Fallopian tube (tissue), 1 donor: ENCODE data around the gene CAPZB.

GRCh38 chr1:19440251-19440793, 45.0 kb downstream of the CAPZB start:
- PRO-cap: no peak

DNA sequence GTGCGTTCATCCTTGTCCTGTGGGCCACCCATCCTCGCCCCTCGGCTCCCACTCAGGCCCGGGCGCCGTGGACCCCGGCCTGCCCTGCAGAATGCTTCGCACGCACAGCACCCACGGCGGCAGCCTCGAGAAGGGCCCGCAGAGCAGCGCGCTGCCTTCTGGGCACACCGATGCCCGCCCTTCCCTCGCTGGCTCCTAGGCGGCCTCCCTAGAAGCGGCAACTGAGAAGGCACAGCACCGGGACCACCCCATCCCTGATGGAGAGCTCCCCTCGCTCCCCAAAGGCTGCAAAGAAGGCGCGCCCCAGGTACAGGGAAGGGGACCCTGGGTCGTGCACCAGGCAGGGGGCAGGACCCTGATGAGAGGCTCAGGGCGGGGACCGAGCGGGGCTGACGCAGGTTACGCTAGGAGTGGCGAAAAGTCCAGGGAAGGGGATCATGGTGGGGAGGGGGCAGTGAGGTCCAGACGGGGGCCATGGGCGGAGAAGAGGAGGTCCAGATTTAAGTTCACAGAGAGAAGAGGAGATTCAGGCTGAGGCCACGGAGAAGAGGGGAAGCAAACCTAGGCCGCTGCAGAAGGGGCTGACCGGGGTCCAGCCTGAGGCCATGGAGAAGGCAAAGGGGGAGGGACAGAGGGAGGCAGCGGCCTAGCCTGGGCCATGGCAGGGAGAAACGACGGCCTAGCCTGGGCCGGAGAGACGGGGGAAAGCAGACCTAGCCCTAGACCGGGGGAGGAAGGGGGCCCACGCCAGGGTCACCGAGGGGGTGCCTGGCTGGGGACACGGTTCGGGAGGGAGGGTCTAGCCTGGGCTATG, 783 bp downstream of the CAPZB start:
- PRO-cap: no peak

- PRO-cap: unidirectional peak, minus-strand start at chr1:19485279; bidirectional peak, plus-strand start at chr1:19485640, minus-strand start at chr1:19485477; bidirectional peak, plus-strand start at chr1:19486040, minus-strand start at chr1:19485898
These were observed at the start of gene CAPZB for GRCh38 chr1:19485163-19486203. Gene CAPZB (minus strand): TSS chr1:19485539.

- PRO-cap: bidirectional peak, plus-strand start at chr1:19505348, minus-strand start at chr1:19505188
These were observed 19.6 kb upstream of the CAPZB start for GRCh38 chr1:19504902-19505286.

DNA sequence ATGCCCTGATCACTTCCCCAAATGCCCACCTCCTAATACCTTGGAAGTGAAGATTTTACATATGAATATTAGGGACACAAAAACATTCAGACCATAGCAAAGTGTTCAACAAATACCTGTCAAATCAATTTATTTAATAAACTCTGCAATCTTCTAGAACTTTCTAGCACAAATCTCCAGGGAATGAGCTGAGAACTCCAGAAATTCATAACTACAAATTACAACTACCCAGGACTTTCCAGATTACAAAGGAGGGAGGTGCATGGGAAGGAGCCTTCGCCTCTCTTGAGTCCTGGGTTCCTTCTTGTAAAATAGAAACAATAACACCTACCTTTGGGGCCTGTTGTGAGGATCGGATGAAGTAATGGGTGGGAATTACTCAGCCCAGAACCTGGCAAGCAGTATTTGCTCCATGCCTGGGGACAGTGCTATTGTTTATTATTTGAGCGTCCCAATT, 21.6 kb upstream of the CAPZB start:
- PRO-cap: no peak

GRCh38 chr1:19599767-19600794, 3.3 kb downstream of the MICOS10 start:
- PRO-cap: unidirectional peak, minus-strand start at chr1:19600362

GRCh38 chr1:19604722-19605488, 8.1 kb downstream of the MICOS10 start:
- PRO-cap: no peak

DNA sequence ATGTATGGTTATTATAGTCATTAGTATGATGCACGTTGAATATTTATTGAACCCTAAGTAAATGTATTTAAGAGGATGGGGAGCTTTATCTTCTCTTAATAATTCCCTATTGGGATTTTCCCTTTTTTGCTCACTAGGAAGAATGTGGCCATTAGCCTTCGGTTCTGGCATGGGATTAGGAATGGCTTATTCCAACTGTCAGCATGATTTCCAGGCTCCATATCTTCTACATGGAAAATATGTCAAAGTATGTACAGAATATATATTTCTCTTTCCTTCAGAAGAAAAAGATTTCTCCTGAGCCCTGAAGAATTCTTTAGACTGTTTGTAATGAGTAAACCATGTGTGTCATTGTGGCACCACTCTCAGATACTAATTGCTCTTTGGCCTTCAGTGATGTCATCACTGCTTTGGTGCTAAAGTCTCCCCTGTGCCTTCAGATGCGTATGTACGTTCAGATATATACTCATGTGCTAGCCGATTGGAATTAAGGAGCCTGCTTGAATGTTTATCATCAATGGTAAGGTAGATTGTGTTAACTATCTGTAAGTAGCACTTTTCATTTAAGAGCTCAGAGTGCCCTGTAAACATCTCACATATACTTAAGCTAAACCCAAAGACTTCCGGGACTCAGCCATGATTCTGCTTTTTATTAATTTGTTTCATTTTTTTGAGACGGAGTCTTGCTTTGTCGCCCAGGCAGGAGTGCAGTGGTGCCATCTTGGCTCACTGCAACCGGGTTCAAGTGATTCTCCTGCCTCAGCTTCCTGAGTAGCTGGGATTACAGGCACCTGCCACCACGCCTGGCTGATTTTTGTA, 20.6 kb upstream of the NBL1 start:
- PRO-cap: no peak

GRCh38 chr1:19650335-19650804, 6.3 kb downstream of the NBL1 start:
- PRO-cap: no peak

GRCh38 chr1:19759368-19760177, 40.1 kb downstream of the TMCO4 start:
- PRO-cap: no peak

DNA sequence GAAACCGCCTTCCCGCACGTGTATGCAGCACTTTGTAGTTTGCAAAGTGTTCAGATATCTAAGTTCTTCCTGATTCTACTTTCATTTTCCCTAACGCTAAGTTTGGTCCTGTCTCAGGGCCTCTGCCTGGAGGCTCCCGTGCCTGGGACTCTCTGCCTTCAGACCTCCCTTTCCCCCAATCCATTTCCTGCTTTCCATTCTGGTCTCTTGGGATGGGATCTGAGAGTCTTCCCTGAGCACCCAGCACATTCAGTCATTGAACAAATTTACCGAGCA, 587 bp upstream of the TMCO4 start:
- PRO-cap: unidirectional peak, minus-strand start at position 34 of the sequence

- PRO-cap: no peak
These were observed 3.1 kb upstream of the RNF186 start for GRCh38 chr1:19818151-19818687.

DNA sequence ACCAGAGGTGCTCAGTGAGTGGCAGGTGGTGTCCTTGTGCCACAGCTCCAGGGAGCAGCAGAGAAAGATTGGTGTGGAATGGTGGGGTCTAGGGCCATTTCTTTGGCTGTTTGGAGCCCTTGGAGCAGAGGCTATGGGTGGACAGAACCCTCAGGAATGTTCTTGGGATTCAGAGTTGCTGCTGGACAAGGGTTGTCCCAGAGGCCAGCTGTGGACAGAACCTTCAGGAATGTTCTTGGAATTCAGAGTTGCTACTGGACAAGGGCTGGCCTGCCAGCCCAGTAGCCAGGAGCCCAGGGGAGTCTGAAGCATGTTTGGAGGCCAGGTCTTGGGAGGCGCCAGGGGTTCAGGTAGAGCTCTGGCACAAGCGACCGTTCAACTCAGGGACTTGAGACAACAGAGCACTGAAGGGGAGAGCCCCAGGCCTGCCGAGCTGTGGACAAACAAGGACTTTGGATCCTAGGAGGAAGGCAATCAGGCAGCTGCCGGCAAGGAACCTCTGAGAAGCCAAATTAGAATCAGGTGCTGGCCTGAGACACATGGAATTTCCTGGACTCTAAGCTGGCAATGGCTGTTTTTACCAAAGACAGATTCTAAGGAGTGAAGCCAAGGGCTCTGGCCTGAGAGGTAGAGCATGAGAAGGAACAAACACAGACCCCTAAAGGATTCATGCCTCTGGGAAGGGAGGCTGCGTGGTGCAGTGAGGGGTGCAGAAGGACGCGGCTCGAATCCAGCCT, 13.2 kb downstream of the PLA2G5 start:
- PRO-cap: no peak

DNA sequence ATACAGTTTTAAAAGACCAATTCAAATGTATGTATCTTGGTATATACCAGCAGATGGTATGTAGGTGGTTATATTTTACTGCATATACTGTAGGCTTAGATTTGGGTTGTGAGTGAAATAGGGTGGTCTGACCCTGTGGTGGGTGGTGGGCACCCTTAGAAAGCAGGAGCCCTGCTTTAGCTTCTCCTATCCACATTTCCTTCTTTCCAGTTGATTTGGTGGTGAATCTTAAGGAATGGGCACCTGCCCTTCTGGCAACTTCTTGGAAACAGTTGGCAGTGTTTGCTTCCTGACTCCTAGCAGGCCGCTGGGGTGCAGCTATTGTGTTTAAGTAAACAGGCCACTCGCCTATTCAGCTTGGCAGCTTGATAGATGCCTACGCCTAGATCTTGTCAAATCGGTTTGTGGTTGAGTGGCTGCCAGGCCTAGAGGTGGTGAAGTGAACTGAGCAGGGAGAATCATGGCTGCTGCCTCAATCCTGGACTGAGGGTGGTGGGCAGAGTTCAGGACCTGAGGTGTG, 678 bp upstream of the PLA2G2C start:
- PRO-cap: bidirectional peak, plus-strand start at position 395 of the sequence, minus-strand start at position 270 of the sequence

GRCh38 chr1:20343227-20344039, 52.8 kb downstream of the VWA5B1 start:
- PRO-cap: unidirectional peak, minus-strand start at chr1:20343517

GRCh38 chr1:20475888-20476879, 9.8 kb downstream of the CAMK2N1 start:
- PRO-cap: no peak

DNA sequence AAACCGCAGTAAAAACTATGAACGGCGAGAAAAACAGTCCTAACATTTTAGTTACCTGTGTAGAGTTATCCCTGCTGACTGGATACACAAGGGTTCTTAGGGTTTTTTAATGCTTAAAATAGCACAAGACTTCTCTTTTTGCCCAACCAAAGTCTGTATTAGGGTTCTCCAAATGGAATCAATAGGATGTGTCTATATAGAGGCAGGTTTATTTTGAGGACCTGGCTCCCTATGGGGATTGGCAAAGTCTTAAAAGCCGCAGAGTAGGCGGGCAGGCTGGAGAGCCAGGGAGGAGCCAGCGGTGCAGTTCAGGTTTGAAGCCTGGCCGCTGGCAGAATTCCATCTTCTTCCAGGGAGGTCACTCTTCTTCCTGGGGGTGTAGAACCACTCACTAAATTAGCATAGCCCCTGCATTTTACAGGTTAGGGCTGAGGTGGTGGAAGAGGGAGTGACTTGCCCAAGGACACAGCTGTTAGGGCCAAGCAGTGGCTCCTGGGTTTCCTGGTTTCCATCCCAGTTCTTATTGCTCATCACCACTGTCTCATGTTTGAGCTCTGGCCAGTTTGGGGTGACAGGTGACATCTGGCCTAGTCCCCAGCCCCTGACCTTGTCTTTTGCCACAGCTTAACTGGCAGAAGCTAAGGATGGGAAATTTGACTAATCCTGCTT, 1.3 kb downstream of the PINK1 start:
- PRO-cap: no peak

GRCh38 chr1:20643939-20644264, 10.6 kb downstream of the PINK1 start:
- PRO-cap: no peak

- PRO-cap: no peak
These were observed 13.9 kb downstream of the HP1BP3 start for GRCh38 chr1:20772913-20773948.

DNA sequence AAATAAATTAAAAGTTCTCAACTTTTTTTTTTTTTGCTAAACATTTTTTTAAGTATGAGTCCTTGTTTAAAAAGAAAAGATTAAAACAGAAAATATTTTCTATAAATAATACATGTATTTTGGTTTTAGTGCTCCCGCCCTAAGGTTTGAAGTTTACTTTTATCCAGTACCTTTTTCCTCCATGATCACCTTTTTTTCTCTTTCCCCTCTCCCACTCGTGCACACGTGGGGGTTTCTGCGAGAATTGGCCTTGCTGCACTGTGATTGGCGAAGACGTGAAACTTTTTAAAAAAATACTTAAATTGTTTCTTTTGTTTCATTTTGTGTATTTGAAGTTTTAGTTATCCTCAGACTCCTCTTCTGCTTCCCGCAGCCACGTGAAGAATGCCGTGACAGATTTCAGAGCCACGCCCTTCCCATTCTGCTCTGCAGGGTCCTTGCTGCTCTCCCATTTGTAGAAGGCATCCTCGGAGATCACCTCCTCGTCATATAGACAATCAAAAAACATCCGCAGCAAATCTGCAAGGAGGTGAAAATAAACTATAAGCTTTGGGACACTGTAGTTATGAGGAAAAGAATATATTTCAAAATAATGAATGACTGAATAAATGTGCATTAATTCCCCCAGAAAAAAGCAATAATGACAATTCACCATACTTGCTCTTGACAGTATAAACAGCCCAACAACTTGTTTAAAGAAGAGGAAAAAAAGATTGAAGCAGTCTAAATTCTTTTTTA, 20.0 kb upstream of the HP1BP3 start:
- PRO-cap: no peak